ENCODE data around the genes ALDH1L1 and SEC61A1.

- PRO-cap, result no peak
These were observed 18.7 kb upstream of the SLC41A3 start for GRCh38 chr3:126102657-126102974.

DNA sequence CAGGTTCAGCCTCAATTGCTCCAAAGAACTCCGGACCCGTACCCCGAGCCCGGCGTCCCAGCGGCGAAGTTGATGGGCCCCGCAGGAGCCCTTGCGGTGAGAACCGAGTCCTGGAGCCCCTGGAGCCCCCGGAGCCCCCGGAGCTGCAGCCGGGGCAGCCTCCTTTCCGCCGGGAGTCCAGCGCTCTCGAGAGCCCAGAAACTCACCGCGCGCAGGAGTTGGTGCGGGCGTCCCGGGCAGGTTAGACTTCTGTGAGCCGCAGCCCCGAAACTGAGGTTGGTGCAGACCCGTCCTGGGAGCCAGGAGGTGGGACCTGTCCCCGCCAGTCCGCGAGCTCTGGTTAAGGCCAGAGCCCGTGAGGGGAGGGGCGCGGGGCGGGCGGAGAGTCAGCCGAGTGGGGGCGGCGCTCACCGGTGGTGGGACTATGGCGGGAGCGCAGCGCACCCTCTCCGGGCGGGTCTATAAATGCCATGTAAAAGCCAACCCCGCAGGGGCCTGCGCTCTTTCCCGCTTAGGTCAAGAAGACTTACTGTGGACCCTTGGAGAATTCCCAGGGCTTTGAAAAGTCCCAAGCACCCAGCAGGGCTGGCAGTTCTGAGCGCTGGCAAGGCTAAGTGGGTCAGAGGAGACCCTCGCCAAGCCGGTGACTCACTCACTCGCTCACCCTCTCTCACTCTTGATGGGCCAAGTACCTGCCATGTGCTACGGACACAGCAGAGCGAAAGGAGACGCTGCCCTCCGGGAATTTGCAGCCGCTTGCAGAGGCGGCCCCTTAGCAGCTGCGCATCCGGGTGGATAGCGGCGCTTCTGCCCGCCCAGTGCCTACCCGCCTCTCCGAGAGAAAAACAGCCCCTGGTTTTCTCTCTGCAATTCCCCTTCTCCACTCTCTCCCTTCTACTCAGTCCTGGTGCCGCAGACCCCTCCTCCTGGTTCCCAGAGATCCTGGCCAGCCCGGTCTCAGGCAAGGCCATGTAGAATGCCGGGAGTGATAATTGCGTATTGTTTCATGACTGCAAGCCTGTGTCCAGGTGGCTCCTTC is at the start of gene ALDH1L1:
Gene ALDH1L1, minus strand, starts transcription at position 317 of the 1,039 bp plus-strand sequence.
- PRO-cap, result bidirectional peak, plus-strand start at position 398 of the sequence, minus-strand start at position 253 of the sequence

DNA sequence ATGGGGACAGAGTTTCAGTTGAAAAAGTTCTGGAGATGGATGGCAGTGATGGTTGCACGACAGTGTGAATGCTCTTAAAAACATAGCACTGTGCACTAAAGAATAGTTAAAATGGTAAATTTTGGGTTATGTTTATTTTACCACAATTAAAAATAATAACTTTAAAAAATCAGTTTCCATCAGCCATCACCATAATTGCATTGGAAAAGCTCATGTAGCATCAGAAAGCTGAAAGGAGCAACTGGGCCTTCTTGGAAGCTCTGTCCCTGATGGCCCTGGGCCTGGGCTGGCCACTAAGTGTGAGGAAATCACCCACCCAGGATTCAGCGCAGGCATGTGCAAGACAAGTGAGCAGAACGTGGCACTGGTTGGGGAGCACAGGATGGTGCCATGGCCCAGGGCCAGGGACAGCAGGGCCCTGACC is 5.7 kb upstream of the ALDH1L1 start:
- PRO-cap, result no peak

- PRO-cap, result unidirectional peak, plus-strand start at chr3:126266784
These were observed 86.0 kb upstream of the ALDH1L1 start for GRCh38 chr3:126266187-126266977.

- PRO-cap, result no peak
These were observed 17.1 kb downstream of the KLF15 start for GRCh38 chr3:126340078-126340595.

- PRO-cap, result no peak
These were observed 3.3 kb downstream of the KLF15 start for GRCh38 chr3:126353573-126354733.

- PRO-cap, result no peak
These were observed 32.7 kb downstream of the ZXDC start for GRCh38 chr3:126442706-126443646.

GRCh38 chr3:126850564-126851274 is 132.2 kb upstream of the PLXNA1 start:
- PRO-cap, result bidirectional peak, plus-strand start at chr3:126851029, minus-strand start at chr3:126850799

- PRO-cap, result no peak
These were observed 37.8 kb upstream of the PLXNA1 start for GRCh38 chr3:126944997-126945549.

- PRO-cap, result no peak
These were observed 21.7 kb upstream of the PLXNA1 start for GRCh38 chr3:126961192-126961546.

DNA sequence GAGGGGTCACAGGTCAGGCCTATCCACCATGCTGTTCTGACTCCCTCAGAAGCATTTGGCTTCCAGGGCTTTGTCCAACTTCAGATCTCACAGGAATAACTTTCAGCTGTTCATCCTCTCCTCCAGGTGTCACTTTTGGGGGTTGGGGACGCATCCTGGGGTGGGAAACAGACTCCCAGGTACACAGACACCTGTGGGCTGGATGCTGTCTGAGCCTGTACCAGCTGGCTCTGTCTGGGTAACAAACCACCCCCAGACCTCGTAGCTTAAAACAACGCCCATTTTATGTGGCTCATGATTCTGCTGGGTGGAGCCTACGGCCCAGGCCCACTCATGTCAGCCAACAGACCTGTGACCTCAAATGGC is 21.3 kb upstream of the PLXNA1 start:
- PRO-cap, result no peak

GRCh38 chr3:127599228-127599797 is 1.1 kb downstream of the MCM2 start:
- PRO-cap, result unidirectional peak, minus-strand start at chr3:127599374

GRCh38 chr3:127675861-127676581 is 3.3 kb downstream of the ABTB1 start:
- PRO-cap, result no peak

DNA sequence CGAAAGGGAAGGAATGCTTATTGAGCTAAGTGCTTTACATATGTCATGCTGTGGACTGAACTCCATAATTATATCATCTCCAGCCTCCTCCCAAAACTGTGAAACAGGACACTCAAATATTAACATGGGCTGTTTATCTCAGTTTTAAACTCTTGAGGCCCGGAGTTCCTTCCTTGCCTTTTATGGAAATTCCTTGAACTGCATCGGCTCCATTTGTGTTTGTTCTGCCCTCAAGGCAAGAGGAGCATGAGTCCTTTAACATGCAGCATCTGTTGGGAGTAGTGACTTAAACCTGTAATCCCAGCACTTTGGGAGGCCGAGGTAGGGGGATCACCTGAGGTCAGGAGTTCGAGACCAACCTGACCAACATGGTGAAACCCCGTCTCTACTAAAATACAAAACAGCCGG is 30.8 kb downstream of the MGLL start:
- PRO-cap, result no peak

- PRO-cap, result no peak
These were observed 975 bp upstream of the KBTBD12 start for GRCh38 chr3:127914105-127914408.

DNA sequence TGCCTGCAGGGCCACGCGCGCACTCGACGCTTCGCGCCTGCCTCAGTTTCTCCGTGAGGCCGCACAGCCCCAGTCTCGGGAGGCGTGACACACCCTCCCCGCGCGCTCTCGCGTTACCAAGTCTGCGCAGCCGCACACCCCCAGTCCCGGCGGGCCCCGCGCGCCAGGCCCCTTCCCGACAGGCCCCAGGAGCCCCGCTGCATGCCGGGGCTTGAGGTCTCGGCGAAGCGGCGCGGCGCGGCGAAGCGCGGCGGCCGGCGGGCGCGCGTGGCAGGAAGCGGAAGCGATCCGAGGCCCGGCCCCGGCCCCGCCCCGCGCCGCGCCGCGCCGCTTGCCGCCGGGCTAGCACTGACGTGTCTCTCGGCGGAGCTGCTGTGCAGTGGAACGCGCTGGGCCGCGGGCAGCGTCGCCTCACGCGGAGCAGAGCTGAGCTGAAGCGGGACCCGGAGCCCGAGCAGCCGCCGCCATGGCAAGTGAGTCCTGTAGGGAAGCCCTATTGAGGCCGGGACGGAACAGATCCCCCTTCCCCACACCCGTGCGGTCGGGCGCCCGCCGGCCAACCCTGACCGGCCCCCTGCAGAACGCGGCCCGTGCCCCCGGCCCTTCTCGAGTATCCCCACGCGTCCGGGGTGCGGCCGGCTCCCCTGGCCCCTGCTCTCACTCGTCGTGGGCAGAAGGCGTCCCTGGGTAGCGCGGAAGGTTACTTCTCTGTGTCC is at the start of gene SEC61A1:
Gene SEC61A1, plus strand, starts transcription at position 351 of the 716 bp plus-strand sequence.
- PRO-cap, result bidirectional peak, plus-strand start at position 348 of the sequence, minus-strand start at position 39 of the sequence

- PRO-cap, result no peak
These were observed 11.6 kb downstream of the SEC61A1 start for GRCh38 chr3:128063707-128064448.

DNA sequence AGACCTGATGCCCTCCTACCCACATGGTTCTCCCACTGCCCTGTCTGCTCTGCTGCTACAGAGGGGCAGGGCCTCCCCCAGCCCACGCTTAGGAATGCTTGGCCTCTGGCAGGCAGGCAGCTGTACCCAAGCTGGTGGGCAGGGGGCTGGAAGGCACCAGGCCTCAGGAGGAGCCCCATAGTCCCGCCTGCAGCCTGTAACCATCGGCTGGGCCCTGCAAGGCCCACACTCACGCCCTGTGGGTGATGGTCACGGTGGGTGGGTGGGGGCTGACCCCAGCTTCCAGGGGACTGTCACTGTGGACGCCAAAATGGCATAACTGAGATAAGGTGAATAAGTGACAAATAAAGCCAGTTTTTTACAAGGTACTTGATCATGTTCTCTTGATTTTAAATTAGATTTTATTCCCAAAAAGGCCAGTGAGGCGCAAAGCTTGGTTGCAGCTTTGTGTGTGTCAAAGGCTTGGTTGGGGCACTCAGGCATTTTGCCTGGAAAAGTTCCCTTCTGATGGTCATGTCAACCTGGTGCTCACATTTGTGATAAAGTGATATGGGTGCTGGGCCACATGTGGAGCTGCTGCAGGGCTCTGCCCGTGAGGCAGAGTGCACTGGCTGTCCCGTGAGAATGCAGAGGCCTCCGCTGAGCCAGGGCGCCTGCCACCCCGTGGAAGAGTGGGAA is 19.2 kb downstream of the SEC61A1 start:
- PRO-cap, result no peak

- PRO-cap, result no peak
These were observed 29.2 kb downstream of the RUVBL1 start for GRCh38 chr3:128094318-128094822.

DNA sequence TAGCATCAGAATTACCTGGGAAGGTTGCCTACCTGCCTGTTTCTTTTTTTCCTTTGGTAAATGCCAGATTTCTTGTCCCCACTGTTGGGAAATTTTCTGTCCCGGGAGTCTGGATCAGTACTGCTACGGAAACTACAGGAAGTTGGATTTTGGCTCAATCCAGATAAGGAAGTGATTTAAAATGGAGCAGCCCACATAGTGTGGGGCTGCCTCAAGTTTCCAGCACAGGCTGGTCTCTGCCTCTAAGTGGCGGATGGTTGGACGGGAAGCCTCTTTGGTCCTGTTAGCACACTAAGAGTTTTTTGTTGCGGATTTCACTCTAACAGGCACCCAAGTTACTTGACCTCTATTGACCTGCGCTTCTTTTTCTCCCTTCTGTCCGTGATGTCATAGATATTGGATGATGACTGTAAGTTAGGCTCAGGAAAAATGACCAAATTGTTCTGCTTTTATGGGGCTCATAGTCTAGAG is 54.7 kb downstream of the EEFSEC start:
- PRO-cap, result no peak

All from WTC11 (cell line).